Neural crest cell (in vitro differentiated cells): Measurements from ENCODE around the gene PLA2G2C.

- PRO-cap, result no peak
These were observed 65.8 kb downstream of the UBR4 start for GRCh38 chr1:19143899-19144976.

GRCh38 chr1:19147762-19148933 lies 61.9 kb downstream of the UBR4 start:
- PRO-cap, result no peak

GRCh38 chr1:19156672-19157031 lies 53.4 kb downstream of the UBR4 start:
- PRO-cap, result no peak

DNA sequence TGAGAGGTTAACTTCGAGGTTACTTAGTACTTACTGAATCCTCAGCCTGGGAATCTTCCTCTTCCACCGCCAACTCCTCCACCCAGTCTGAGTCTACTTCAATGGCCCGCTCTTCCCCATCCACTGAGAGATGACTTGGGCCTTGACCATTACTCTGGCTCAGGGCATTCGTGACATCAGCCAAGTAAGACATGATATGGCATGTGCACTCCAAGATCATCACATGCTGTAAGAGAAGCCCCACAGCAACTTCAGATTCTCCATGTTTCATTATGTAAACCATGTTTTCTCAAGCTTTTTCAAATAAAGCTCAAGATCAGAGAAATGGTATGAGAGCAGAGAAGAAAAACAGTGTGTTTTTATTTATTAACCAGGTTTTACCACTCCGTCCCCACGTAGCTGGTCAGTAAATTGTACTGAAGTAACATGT lies 47.7 kb downstream of the UBR4 start:
- PRO-cap, result no peak

DNA sequence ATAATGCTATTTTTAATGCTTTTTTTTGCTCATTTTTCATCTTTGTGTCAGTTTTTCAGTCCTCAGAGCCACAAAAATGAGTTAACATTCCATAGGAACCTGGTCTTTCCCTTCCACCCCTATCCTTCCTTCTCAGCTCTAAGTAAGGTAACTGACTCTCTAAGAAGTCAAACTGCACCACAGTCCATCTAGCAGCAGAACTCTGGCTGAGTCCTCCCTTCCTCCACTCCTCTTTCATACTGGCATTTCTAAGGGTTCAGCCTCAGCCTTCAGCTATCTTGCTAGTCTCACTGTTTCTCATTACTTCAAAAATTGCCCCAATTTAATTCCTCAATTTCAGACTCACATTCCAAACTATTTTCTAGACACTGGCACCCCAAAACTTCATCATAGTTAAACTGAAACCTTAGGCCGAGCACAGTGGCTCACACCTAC lies 29.4 kb downstream of the UBR4 start:
- PRO-cap, result no peak

GRCh38 chr1:19201503-19201899 lies 8.6 kb downstream of the UBR4 start:
- PRO-cap, result no peak

- PRO-cap, result no peak
These were observed 8.8 kb downstream of the MRTO4 start for GRCh38 chr1:19260003-19261217.

DNA sequence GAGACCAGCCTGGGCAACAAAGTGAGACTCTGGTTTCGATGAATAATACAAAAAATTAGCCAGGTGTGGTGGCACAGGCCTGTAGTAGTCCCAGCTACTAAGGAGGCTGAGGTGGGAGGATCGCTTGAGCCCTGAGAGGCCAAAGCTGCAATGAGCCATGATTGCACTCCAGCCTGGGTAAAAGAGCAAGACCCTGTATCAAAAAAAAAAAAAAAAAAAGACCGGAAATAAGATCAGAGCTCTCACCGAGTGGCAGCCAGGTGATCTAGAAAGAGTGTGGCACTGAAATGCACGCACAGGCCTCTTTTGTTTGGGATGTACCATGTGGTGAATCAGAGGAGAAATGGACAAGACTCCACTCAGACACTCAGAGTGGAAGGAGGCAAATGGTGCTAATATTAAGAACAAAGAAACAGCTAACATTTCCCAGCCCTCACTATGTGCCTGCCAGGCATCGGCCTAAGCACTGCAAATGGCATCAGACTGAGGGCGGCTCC lies 16.0 kb downstream of the AKR7A3 start:
- PRO-cap, result no peak

GRCh38 chr1:19338869-19339725 lies 27.0 kb downstream of the SLC66A1 start:
- PRO-cap, result no peak

GRCh38 chr1:19341955-19342735 lies 30.0 kb downstream of the SLC66A1 start:
- PRO-cap, result no peak

DNA sequence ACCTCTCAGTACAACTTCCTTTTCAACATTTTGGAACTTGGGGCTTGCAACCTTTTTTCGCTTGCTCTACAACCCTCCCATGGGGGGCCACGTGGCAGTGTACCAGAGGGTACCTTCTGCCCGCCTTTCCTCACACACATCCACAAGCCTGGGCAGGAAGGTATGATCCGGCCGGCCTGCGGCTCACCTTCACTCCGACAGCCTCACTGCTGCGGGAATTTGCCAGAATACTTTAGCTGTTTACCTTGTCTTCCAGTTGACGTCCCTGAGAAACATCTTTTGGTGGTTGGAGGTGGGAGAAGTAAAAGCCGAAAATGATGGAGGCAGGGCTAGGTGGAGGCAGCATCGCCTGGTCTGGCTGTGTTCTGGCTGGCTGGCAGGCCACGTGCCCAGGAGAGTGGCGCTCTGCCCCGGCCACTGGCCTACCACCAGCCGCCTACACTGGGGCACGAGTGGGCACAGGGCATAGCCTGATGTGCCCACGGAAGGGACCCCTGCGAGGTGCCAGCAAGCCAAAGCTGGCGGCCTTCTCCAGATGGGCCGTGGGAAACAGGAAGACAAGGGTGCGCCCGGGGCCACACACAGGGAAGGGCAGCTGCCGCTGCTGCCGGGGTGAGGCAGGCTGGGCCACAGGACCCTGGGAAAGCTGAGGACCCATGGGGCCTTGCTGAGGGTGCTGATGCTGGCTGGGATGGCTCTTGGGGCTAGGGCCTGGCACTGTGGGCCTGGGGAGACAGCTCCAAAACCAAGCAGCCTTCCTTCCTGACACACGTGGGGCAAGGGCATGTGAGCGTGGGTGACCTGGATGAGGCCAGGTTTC lies 40.6 kb downstream of the SLC66A1 start:
- PRO-cap, result no peak

- PRO-cap, result no peak
These were observed 51.5 kb downstream of the SLC66A1 start for GRCh38 chr1:19363367-19364371.

GRCh38 chr1:19483870-19484348 lies 1.4 kb downstream of the CAPZB start:
- PRO-cap, result no peak

DNA sequence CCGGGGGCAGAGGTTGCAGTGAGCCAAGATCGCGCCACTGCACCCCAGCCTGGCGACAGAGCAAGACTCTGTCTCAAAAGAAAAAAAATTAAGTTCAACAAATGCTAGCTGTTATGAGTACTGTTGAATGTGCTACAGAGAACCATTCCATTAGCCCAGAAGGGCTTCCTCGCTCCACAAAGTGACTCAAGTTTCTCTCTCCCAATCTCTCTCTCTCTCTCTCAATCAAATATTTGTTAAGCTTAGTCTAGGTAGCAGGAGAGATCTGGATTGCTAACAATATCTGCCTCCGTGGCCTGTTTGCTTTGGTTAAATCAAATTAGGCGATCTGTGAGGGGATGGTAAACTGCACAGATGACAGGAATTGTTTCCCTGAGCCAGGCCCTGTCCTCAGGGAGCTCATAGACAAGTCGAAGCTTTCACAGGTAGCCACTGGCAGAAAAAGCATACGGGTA lies 1.2 kb upstream of the CAPZB start:
- PRO-cap, result no peak

- PRO-cap, result no peak
These were observed 7.9 kb upstream of the HTR6 start for GRCh38 chr1:19656581-19657422.

GRCh38 chr1:19861279-19861628 lies 20.9 kb upstream of the OTUD3 start:
- PRO-cap, result no peak

- PRO-cap, result no peak
These were observed 3.5 kb upstream of the OTUD3 start for GRCh38 chr1:19878648-19879173.

DNA sequence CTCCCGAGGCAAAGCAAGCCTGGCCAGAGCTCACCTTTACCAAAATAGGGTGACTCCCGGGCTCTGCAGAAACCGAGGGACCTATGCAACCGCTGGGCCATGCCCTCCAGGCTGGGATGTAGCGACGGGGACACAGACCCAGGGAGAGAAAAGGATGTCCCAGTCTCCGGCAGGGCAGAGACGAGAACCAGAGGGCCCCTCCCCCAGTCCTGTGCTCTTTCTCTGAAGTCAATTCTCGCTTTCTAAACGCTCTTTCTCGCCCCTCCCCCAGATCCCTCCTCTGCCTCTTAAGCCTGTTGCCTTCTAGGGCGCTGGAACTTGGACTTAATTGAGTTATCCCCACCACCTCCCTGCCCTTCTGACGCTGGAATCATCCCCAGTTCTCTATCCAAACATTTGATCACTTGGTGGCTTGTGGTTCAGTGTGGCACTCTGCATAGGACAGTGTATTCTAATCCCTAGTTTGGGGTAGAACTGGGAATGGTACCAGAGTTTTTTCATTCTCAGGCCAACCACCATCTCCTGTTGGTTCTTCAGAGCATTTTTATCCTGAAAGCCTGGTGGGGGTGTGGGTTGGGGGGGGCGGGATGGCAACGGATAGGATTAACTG lies at the start of gene PLA2G2C:
Gene PLA2G2C, minus strand, starts transcription at position 193 of the 610 bp plus-strand sequence.
- PRO-cap, result no peak

DNA sequence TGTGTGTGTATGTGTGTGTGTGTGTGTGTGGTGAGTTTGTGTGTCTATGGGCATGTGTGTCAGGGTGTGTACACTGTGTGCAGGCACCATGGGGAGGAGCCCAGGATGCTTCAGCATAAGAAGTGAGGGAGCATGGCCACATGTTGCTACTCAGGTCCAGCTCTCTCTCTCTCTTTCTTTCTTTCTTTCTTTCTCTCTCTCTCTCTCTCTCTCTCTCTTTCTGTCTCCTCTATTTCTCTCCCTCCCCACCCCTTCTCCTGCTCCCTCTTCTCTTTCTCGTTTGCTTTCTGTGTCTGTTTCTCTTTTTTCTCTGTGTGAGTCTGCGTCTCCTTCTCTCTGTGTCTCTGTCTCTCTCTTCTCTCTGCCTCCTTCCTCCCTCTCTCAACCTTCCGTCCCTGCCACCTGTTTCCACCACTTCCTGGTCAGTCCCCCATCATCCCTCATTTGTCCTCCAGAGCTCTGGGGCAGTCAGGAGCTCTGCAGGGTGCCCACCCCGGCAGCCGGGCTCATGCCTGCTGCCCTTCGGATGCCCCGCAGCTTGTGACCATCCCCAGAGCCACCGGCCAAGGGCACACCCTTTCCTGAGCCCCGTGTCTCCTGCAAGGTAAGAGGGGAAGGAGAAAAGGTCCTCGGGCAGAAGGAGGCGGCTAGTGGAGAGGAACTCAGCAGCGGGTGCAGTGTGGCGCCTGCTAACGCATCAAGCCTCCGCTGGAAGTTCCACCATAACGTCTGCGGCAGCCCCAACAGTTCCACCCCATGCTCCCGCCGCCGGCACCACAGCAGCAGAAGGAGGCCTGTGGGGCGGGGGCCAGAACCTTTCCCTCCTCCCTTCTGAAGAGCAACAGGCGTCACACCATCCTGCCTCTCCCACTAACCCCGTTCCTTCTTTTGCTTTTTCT lies 743 bp downstream of the VWA5B1 start:
- PRO-cap, result no peak

- PRO-cap, result no peak
These were observed 32.5 kb downstream of the VWA5B1 start for GRCh38 chr1:20323097-20323648.